Progenitor cell of endocrine pancreas (in vitro differentiated cells): Measurements from ENCODE around the gene CELA2B.

DNA sequence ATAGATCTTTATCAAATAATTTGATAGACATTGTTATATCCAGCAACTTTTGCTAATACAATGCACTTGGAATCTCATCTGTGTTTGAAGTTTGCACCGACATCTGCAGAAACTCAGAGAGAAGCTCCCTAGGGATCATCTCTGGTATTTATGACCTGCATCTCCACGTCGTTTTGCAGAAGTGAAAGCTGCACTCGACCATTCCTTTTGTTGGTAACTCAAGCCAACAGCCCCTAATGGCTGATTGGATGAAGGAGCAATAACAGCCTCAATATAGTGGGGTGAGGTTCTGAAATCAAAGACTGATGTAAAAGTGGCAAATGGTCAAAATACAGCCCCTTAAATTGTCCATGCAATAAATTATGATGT is 344.3 kb upstream of the KAZN start:
- PRO-cap = no peak

GRCh38 chr1:14968211-14968833 is 185.2 kb upstream of the TMEM51 start:
- PRO-cap = no peak

DNA sequence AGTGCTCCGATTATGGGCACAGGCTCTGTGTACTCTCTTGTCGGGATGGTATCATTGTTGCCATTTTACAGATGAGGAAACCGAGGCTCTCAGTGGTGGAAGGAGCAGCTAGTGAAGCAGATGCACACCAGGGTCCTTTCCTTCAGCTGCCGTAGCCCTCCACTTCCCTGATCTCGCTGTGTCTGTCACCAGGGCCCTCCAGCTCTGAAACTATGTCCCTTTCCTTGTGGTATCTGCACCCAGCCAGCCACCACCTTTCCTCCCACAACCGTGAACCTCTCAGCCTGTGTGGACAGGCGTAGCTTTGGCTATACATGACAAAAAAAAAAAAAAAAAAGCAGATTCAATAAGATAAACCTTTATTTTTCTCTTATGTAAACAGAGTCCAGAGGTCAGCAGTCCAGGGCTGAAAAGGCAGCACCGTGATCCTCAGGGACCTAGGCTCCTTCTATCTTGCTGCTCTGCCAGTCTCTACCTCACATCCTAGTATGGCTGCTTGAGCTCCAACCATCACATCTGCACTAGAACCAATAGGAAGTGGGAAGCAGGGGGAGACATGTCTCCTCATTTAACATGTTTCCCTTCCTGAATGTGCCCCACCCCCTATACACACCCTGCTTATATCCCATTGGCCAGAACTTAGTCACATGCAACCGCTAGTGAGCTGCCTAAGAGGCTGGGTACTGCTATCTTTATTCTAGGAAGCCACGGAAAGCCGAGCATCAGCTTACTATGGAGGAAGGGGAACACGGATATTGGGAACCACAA is 44.3 kb downstream of the TMEM51 start:
- PRO-cap = no peak

- PRO-cap = no peak
Observed at GRCh38 chr1:15206683-15207960, 39.9 kb upstream of the FHAD1 start.

DNA sequence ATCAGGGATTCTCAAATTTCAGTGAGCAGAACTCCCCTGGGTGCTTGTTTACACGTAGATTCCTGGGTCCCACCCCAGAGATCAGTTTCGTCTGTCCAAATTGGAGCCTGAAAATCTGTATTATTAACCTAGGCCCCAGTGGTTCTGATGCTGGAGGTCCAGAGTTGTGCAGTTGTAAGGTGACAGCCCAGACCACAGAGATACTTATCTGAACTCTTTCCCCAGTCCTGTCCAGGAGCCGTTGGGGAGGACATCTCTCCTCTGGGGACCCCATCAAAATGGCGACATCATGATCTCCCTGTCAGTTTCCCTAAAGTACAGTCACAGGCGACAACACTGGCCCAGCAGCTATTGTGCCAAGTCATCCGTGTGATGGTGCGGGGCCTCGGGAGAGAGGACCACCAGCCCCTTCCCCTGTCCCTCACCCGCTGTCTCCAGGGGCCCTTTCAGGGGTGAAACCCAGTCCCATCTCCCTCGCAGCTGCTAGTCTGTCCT is 779 bp upstream of the EFHD2 start:
- PRO-cap = no peak

- PRO-cap = no peak
Observed at GRCh38 chr1:15412149-15413133, 2.8 kb downstream of the EFHD2 start.

- PRO-cap = no peak
Observed at GRCh38 chr1:15428456-15429134, 9.6 kb upstream of the CTRC start.

- PRO-cap = no peak
Observed at GRCh38 chr1:15431393-15432197, 6.6 kb upstream of the CTRC start.

DNA sequence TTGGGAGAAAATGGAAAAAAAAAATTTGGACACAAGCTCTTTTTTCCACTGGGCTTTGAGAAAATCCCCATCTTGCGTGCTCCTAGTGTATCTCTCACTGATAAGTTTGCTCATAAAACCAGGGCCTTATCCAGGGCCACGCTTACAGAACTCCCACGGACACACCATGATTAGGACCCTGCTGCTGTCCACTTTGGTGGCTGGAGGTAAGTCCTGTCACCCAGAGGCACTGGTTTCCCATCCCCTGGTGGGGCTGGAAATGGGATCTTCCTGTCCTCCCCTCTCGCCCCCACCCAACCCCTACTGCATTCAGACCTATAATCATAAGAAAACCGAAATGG is at the start of gene CELA2B:
TSS of gene CELA2B (plus strand) at position 145 of the 341 bp plus-strand sequence.
- PRO-cap = no peak

DNA sequence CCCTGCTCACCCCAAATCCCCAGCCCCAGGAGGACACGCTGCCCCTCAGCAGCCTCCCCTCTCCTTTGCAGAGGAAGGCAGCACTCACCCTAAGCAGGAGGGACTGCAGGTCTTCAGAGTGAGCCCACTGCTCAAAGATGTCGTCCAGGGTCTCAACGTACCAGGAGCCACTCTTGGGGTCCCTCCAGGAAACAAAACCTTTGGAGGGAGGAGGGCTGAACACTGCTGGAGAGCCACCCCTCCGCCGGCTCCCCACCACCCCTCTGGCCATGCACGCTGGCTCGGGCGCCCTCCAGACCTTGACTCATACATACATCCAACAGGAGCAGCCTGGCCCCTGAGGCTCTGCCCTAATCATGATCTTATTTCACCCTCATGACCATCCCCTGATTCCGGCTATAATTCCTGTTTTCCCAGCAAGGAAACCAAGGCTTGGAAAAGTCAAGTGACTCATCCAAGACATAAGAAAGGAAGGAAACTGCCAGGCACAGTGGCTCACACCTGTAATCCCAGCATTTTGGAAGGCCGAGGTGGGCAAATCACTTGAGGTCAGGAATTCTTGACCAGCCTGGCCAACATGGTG is 18.0 kb downstream of the CELA2B start:
- PRO-cap = no peak

DNA sequence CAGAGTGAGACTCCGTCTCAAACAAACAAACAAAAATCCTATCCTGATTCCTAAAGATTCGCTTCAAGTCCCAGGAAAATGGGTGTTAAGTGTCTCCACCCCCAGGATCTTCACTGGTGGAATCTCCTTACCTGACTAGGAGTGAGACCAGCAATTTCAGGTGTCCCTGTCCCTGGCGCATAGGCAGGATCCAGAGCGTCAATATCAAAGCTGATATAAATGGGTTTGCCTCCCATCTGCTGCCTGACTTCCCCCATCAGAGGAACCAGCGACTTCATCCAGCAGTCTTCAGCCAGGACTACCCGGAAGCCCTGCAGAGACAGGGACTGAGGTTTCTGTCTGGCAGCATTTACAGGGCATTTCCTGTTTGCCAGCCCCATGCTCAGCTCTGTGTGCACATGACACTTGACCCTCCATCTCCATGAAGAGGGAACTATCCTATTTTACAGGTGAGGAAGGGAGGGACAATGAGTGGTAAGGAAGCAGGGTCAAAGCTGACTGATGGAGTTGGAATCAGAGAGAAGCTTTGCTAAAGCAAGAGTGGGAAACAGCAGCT is 7.2 kb downstream of the AGMAT start:
- PRO-cap = no peak

DNA sequence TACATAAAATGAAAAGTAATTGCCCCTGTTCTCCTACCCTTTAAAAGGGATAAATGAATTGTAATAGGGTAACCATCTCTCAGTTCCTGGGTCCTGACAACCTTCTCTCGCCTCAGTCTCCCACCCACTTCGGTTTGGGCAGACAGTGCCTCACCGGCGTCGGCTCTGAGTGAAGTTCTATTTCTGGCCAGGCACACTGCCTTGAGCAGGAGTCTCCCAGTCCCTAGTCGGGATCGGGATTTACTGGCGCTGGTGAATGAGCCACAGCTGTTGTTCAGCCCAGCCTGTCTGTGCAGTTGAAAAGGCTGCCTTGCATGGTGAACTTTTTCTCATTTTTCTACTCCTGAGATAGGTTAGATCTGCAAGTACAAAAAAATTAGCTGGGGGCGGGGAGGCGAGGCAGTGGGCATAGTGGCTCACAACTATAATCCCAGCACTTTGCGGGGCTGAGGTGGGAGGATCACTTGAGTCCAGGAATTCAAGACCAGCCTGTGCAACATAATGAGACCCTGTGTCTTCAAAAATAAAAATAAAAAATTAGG is 7.4 kb downstream of the PLEKHM2 start:
- PRO-cap = no peak

DNA sequence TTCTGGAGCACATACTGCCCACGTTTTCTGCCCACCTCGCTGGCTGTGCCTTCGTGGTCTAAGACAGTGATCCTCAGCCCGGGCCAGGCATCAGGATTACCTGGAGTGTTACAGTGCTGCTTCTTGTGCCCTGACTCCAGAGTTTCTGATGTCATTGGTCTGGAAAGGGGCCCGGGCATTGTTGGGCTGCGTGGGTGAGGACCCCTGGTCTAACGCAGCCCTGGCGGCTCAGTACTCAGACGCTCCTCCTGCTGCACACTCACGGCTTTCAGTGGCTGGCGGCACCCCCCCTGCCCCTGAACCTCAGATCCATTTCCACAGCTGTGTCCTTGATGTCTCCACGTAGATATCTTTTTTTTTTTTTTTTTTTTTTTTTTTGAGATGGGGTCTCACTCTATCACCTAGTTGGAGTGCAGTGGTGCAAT is 20.7 kb downstream of the PLEKHM2 start:
- PRO-cap = no peak

DNA sequence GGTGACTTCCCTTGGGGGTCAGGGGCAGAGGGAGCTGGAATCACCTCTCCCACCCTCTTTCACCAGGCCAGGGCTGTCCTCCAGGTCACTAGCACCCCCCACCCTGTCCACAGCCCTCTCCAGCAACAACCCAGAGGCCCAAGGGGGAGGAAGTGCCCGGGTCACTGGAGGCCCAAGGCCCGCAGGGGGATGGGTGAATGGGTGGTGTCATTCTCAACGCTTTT is 4.9 kb downstream of the TMEM82 start:
- PRO-cap = no peak

- PRO-cap = no peak
Observed at GRCh38 chr1:15947702-15948617, 27.9 kb downstream of the ZBTB17 start.

DNA sequence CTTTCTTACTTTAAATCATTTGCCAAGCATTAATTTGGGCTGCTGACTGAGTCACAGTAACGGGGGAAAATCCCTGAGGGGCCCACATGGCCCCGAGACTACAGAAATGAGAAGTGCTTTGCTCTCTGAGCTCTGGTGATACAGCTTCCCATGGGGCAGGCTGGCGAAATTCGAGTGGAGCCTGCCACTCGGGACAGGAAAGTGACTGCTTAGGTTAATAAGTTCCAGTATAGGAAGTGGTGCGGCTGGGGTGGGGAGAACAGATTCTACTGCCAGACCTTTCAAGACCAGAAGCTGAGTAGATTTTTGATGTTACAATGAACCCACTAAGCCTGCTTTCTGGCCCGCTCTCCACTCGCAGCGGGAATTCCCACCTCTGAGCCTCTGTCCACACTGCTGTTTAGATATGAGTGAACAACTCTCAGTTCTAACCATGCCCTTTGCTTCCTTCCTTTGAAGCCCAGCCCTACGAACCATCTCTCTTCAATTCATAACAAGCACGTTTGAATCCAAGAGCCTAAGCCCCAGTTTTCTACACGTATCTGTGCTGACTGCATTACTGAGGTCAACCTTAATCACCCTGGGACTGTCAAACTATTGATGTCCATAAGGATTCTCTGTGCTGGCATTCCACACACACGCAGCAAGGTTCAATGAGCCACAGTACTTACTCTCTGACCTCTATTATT is 9.7 kb downstream of the ZBTB17 start:
- PRO-cap = no peak

GRCh38 chr1:16018834-16018965 is 857 bp upstream of the HSPB7 start:
- PRO-cap = no peak

- PRO-cap = no peak
Observed at GRCh38 chr1:16156835-16157552, 1.1 kb upstream of the EPHA2 start.

GRCh38 chr1:16162429-16162775 is 6.5 kb upstream of the EPHA2 start:
- PRO-cap = no peak

DNA sequence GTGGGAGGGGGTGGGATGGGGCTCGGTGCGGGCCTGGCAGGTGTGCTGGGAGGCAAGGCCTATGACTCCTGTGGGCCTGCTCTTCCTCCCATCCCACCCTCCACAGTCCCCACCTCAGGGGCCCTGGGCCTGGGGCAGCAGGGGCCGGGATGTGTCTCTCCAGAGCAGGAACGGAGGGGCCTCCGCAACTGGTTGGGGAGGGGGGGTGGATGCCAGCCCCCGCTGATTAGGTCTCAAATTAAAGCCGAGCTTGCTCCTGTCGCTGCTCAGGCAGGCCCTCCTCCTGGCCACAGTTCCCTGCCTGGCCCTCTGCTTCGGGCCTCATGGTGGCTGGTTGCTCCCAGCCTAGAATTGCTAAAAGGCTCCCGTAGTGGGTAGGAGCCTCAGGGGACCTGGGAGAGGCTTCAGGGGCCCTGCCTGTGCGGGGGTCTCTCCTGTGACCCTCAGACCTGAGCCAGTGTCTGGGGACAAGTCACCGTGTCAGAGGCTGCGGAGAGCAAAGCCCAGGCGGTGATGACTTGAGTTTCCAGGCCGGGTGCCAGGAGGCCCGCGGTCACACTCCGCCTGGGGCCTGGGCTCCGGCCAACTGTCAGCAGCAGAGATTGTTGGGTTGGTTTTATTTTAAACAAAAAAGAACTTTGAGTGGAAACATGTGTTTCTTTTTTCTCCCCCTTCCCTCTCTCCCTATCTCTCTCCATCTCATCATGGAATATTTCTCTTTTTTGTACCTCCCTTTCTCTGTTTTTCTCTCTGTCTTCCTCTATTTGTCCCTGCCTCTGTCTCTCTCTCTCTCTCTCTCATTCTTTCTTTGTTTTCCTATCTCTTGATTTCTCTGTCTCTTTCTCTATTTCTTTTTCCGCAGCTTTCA is 19.9 kb upstream of the EPHA2 start:
- PRO-cap = no peak